Colon Carcinoma Metastatic in the Lung (tissue), 2 donors: ENCODE measurements around a stretch of chr3.

DNA sequence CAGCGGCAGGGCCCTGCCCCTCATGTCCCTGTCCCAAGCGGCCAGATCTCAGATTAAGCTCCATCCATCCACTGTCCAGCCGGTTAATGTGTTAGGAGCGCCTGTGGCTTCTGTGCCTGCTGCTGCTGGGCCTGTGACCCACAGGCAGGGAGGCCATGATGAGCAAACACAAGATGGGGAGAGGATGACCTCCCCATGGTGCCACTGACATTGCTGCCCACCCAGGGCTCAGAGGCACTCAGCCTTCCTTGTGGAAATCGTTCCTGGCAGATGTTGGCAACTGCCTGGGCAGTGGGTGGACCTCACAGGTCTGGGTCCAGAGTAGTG lies 38.6 kb downstream of the SCN5A start:
- PRO-cap, 2 experiments: no peak in any of the 2 experiments

DNA sequence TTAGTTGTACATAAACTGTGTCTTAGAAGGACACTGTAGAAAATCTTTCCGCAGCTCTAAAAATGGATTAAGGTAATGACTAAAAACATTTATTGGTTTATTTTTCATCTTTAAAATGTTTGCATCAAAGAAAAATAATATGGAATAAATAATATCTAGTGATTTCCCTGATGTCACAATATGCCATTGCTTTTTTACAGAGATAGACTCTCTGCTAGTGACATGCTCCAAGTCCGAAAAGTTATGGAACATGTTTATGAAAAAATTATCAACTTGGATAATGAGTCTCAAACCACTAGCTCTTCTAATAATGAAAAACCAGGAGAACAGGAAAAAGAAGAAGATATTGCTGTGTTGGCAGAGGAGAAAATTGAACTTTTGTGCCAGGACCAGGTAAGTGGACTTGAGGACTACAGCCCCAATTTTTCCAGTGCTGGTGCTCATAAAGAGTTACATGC lies 13.7 kb downstream of the GORASP1 start:
- PRO-cap, 2 experiments: no peak in any of the 2 experiments

- PRO-cap, 2 experiments: no peak in any of the 2 experiments
These were observed 16.1 kb downstream of the CSRNP1 start for GRCh38 chr3:39137064-39137920.

- PRO-cap, 2 experiments: no peak in any of the 2 experiments
These were observed 11.3 kb downstream of the CSRNP1 start for GRCh38 chr3:39141917-39142655.

DNA sequence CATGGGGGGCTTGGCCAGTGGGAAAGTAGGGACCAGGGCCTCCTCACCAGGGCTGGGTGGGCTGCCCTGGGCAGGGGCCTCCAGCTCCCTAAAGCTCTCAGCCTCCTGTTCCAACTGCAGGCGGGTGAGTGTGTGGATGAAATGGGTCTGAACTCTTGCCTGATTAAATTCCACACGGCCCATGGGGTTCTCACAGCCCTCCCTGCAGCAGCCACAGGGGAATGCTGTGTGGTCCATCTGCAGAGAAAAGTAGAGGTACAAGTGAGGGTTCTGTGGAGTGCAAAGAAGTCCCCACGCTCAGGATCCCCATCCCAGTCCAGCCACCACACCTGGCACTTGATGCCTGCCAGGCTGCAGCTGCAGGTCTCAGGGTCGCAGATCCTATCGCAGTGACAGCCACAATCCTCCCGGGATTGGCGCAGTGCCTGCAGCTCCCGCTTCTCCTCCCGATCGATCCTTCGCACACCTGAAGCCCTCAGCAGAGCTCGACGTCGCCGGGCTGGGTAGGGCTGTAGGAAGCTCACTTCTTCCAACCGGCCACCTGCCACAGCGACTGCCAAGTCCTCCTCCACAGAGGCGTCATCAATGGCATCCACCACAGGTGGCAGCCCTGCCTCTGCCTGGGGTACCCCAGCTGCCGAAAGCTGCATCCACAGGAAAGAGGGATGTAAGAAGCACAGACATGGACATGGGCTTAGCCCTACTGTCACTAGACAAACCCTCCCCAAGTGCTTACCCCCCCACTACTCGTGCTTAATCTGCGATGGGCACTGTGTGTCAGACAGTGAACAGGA lies 9.4 kb downstream of the CSRNP1 start:
- PRO-cap, 2 experiments: no peak in any of the 2 experiments

DNA sequence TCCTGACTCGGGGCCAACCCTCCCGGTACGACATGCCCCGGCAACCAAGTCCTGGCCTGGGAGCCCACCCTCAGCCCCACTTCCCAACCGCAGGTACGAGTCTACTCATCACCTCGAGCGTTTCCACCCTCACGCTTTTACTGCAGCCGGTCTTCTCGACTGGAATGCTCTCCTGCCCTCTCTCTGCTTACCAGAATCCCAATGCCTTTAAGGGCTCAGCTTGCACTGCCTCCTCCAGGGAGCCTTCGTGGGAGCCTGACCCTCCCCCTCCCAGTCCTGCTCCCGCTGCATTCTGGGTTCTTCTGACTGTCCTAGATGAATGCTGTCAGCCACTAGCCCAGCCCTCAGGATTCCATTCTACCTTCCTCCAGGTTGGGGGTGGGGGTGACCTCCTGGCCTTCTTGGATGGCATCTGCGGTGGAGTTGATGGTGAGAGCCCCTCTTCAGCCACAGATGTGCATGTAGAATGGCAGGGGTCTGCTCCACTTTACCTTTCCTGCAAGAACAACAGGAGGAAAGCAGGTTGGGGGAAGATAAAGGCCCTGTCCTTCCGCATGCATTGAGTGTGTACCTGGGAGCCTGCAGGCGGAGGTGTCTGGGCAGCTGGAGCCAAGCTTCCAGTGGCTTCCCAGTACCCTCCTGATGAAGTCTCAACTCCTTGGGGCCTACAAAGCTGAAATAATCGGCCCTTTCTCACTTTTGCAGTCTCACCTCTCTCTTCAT lies 1.2 kb upstream of the CSRNP1 start:
- PRO-cap, 2 experiments: peak in 1 of 2 experiments; most common minus-strand start position 192 of the sequence (in 1)

DNA sequence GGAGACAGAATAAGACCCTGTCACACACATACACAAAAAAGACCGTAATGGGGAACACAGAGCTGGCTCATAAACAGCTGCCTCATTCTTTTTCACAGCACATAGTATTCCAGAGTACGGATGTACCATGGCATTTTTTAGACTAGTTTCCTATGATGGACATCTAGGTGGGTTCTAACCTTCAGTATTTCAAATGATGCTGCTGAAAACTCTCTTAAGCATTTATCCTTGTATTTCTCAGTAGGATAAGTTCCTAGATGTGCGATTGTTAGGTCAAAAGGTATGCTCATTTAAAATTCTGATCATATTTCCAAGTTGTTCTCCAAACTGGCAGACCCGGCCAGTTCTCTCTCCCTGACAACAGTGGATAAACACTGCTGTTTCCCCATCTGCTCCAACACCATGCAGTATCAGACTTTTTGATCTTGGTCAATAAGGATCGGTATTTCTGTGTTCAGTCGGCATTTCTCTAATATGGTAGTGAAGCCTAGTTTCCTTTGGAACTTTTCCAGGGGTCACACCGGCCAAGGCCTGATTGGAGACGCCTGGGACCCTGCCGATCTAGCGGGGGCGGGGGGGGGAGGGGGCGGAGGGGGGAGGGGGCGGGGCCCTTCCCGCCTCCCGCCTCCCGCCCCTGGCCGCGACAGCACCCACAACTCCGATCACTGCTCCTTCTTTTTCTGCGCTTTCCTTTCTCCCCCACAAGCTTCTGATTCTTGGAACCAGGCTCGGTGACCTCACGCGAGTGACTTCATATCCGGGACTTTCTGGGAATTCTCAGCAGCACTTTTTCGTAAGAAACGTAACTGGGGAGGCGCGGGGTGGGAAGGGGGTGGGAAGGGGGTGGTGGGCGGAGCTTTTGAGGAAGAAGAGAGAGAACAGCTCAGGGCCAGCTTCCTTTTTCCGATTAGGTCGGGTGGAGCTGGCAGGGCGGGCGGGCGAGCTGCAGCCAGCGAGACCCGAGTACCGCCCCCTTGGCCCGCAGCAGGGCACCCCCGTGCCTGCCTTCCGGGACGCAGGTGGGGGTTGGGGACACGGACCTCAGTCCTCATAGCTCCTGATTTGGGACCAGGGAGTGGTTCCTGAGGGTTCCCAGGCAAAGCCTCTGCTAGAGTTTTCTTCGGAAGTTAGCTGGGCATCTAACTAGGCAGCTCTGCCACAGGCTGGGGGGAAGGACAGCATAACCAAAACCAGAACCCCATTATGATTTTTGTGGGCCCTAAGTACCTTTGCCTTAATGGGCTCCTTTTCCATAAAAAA lies 14.8 kb downstream of the XIRP1 start:
- PRO-cap, 2 experiments: peak in 2 of 2 experiments; most common plus-strand start position 906 of the sequence (in 2); most common minus-strand start position 667 of the sequence (in 2)

- PRO-cap, 2 experiments: no peak in any of the 2 experiments
These were observed 2.8 kb downstream of the XIRP1 start for GRCh38 chr3:39189591-39189936.

DNA sequence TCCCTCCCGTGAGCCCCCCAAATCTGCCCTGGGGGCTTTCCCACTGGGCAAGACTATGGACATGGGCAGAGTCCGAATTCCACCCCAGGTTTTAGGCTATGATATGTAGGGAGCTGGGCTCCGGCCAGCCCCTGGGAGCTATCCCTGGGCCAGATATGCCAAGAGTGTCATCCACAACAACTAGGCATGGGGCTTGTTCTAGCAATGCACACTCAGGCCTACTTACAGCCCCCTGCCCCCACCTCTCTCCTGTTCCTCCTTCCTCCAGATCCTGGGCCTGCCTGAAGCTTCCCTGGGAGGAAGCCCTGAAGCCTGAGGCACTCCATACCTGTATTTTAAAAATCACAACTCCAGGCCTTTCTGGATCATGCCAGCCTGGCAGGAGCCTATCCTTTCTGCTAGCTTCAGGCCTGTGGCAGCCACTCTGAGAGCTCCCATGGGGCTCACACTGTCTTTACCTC lies 550 bp downstream of the XIRP1 start:
- PRO-cap, 2 experiments: no peak in any of the 2 experiments

- PRO-cap, 2 experiments: no peak in any of the 2 experiments
These were observed 29.6 kb downstream of the CX3CR1 start for GRCh38 chr3:39250160-39250628.

- PRO-cap, 2 experiments: no peak in any of the 2 experiments
These were observed 18.9 kb downstream of the CX3CR1 start for GRCh38 chr3:39260779-39261516.

GRCh38 chr3:39386580-39387270 lies 3.6 kb downstream of the SLC25A38 start:
- PRO-cap, 2 experiments: no peak in any of the 2 experiments

DNA sequence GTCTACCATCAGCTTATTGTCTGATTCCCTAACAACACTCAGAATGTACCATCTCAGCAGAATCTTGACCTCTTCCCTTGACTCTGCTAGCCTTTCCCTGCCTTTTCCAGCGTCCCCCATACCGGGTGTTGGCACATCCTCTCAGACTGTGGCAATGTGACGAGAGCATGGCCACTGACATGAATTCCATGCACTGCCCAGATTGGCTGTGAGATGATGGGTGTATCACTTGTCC lies 60.4 kb upstream of the EIF1B start:
- PRO-cap, 2 experiments: no peak in any of the 2 experiments

- PRO-cap, 2 experiments: no peak in any of the 2 experiments
These were observed 31.0 kb downstream of the ENTPD3 start for GRCh38 chr3:40417947-40418403.

GRCh38 chr3:40461170-40461666 lies 4.1 kb downstream of the RPL14 start:
- PRO-cap, 2 experiments: no peak in any of the 2 experiments

GRCh38 chr3:40538533-40539399 lies 14.0 kb downstream of the ZNF621 start:
- PRO-cap, 2 experiments: no peak in any of the 2 experiments

- PRO-cap, 2 experiments: no peak in any of the 2 experiments
These were observed 165.9 kb downstream of the ZNF621 start for GRCh38 chr3:40690663-40691036.

DNA sequence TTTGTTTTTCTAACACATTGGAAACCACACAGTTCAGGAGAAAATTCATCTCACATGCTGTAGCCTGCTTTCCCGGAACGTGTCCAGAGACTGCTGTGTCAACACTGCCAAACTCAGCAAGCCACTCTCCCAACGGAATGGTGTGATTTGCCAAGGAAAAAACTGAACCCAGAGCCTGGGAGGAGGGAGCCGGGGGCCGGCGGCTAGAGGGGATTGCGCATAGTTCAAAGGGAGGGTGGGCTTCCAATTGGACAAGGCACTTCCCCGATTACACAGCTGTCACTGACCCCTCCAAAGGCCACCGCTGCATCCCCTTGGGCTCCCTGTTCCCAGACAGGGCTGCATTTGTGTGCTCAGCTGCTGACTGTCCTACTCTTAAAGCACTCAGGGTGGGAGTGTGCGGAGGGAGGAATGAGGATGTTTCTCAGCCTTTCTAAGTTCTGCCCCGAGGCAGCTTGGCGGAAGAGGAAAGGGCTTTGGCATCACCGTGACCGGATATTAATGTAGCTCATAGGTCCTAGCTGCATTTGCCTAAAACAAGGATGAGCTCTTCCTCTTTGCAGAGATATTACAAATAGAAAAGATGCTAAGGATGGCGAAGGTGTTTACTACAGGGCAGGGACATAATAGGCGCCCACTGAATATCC lies 256.3 kb downstream of the ZNF621 start:
- PRO-cap, 2 experiments: no peak in any of the 2 experiments

- PRO-cap, 2 experiments: no peak in any of the 2 experiments
These were observed 291.1 kb upstream of the CTNNB1 start for GRCh38 chr3:40907705-40909029.

DNA sequence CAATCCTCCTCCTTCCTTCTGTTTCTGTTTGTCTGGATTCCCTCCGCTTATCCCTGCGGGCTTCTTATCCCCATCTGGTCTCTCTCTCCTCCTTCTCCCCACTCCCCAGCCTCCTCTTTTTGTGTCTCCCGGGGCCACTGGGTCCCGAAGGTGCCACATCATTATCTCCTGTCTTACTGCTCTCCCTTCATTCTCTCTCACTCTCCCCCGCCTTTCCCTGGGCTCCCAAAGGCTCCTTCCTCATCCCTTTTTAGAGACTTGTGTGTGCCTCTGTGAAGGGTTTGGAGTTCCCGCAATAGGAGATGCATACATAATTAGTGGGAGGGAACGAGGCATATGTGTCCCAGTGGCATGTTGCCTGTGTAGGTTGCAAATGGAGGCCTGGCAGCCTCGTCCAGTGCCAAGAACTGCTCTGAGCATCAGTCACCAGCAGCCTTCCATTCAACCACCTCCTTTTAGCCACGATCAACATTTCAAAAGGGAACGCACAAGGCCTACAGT lies 79.1 kb upstream of the CTNNB1 start:
- PRO-cap, 2 experiments: no peak in any of the 2 experiments